ENCODE measurements around a stretch of chr12.

DNA sequence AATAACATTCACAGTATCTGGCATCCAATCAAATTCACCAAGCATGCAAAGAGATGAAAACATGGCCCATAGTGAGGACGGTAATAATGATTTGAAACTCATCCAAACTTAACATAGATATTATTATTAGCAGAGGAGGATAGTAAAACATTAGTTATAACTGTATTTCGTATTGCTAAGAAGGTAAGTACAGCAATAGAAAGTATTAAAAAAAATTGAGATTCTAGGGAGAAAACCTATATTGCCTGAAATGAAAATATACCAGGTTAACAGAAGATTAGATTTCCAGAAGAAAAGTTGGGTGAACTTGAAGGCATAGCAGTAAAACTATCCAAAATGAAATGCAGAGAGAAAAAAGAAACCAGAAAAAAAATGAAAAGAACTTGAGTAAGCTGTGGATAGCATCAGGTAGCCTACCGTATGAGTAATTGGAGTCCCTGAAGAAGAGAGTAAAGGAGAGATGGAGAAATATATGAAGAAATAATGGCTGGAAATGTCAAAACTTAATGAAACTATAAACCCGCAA lies 10.9 kb downstream of the ZNF10 start:
- PRO-cap, 2 experiments, result no peak in any of the 2 experiments

Data from monocyte (primary cell).